CD14-positive monocyte (primary cell): ENCODE results near the genes ZNF595, ZNF141 and SLC49A3.

GRCh38 chr4:53228-53624 lies at the start of gene ZNF595:
Gene ZNF595 (plus strand): TSS chr4:53321.
- CAGE, long polyA plus RNA, result no peak

DNA sequence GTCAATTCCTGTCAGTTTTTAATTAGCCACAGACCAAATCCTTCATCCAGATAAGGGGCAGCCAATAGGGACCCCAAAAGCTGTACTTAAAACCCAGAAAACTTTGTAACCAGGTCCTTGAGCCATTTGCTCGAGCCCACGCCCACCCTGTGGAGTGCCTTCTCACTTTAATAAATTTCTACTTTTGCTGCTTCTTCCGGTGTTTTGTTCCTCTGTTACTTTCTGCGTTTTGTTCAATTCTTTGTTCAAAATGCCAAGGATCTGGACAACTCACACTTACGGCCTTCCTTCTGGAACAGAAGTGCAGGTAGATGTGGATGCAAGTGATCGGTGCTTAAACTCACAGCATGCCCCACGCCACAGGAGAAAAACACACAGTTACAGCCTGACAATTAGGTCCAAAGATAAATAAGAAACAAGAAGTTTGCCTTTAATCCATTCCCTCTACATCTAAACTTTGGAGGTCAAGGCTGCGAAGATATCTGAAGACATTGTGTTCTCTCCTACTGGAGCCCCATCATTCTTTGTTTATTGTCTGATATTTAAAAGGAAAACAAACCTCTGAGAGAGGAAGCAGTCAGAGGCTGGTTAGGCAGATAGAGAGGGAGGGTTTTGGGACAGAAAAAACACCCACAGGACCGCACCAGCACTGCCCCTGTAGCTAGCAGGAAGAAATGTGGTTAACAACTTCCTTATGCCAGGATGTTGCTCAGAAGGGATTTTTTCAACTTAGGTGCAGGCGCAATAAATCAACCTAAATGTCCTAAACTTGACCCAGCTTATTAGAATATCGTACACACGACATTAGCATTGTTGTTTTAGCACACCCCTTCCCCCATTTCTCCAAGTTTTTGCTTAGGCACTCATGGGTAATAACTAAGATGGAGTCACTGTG lies 3.1 kb upstream of the ZNF718 start:
- CAGE, long polyA plus RNA, result no peak

- CAGE, long polyA plus RNA, result start-site peak on the plus strand at chr4:337807-337826, 131 and 107 reads in 2 replicates
Observed at GRCh38 chr4:337739-338439, at the start of gene ZNF141. Gene ZNF141 (plus strand): TSS chr4:337814.

DNA sequence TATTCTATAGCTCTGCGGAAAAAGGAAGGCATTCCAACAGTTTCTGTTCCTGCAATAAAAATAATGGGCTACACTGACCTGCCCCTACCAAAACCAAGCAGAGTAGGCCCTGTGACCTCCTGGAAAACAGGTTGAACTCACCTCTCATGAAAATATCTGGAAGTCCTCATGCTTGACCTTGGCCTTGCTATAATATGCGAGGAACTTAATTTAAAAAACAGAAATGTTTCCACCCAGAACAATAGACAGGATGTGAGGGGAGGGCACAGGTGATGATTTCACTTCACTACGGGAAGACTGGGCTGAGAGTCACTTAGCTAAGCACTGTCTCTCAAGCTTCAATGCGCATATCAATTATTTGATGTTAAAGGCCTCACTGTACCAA lies 26.1 kb downstream of the ZNF721 start:
- CAGE, long polyA plus RNA, result no peak

DNA sequence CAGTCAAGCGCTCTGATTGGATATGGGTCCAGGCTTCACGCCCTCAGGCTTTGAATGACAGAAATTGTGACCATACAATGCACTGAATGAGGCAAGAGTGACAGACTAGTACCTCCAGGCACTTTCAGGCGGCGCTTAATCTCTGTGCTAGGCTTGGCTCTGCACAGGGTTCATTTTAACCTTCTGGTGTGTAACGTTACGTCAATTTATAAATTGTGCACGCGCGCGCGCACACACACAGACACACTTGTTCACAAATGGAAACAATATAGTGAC lies 24.8 kb downstream of the ZNF721 start:
- CAGE, long polyA plus RNA, result no peak

DNA sequence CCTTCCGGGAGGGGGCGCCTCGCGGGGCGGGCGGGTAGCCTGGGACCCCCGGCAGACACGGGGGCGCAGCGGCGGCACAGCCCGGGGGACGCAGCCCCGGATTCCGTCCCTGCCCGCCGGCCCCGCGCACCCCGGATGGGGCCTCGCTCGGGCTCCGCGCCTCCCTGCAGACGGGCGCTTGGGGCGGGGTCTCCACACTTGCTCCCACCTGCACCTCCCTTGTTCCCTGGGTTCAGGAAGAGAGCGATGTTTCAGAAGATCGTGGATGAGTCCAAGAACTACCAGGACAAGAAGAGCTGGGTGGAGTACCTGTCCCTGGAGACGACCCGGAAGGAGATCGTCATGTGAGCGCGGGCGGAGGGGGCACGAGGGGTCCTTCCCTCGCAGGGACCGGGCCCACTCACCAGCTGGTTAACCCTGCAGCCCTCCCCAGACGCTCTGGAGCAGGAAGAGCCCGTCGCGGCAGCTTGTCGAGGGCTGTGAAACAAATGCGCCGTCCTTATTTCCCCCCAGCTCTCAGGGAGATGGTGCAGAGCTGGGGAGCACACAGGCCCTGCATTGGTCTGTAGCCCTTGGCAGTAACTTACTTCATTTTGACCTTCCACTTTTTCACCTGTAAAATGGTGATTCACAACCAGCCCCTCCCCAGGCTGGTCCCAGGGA lies 10.1 kb downstream of the ATP5ME start:
- CAGE, long polyA plus RNA, result start-site peak on the minus strand centred at position 317 of the sequence, 40 bp wide, 24 and 29 reads in 2 replicates

- CAGE, long polyA plus RNA, result no peak
Observed at GRCh38 chr4:673188-674023, 670 bp downstream of the ATP5ME start.

- CAGE, long polyA plus RNA, result no peak
Observed at GRCh38 chr4:687652-688267, 1.2 kb downstream of the SLC49A3 start.

- CAGE, long polyA plus RNA, result no peak
Observed at GRCh38 chr4:688846-689756, at the start of gene SLC49A3. Gene SLC49A3 (minus strand): TSS chr4:689151.

- CAGE, long polyA plus RNA, result no peak
Observed at GRCh38 chr4:792282-793165, 33.4 kb downstream of the CPLX1 start.

GRCh38 chr4:879061-880368 lies 52.6 kb downstream of the GAK start:
- CAGE, long polyA plus RNA, result no peak

GRCh38 chr4:907947-908386 lies 24.1 kb downstream of the GAK start:
- CAGE, long polyA plus RNA, result no peak

- CAGE, long polyA plus RNA, result no peak
Observed at GRCh38 chr4:997204-997969, 4.2 kb upstream of the SLC26A1 start.

DNA sequence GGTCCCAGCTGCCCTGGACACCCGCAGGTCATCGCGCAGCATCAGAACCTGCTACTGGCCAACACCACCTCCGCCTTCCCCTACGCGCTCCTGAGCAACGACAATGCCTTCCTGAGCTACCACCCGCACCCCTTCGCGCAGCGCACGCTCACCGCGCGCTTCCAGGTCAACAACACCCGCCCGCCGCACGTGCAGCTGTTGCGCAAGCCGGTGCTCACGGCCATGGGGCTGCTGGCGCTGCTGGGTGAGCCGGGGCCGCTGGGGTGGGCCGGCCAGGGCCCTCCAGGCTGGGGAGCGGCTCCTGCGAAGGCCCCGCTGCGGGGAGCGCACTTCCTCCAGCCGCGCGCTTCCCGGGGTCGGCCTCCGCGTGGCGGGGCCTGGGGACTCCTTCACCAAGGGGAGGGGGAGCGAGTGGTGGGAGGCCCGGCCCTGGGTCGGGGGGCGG lies 9.1 kb upstream of the SLC26A1 start:
- CAGE, long polyA plus RNA, result no peak

GRCh38 chr4:1040090-1040527 lies 28.7 kb downstream of the FGFRL1 start:
- CAGE, long polyA plus RNA, result no peak

DNA sequence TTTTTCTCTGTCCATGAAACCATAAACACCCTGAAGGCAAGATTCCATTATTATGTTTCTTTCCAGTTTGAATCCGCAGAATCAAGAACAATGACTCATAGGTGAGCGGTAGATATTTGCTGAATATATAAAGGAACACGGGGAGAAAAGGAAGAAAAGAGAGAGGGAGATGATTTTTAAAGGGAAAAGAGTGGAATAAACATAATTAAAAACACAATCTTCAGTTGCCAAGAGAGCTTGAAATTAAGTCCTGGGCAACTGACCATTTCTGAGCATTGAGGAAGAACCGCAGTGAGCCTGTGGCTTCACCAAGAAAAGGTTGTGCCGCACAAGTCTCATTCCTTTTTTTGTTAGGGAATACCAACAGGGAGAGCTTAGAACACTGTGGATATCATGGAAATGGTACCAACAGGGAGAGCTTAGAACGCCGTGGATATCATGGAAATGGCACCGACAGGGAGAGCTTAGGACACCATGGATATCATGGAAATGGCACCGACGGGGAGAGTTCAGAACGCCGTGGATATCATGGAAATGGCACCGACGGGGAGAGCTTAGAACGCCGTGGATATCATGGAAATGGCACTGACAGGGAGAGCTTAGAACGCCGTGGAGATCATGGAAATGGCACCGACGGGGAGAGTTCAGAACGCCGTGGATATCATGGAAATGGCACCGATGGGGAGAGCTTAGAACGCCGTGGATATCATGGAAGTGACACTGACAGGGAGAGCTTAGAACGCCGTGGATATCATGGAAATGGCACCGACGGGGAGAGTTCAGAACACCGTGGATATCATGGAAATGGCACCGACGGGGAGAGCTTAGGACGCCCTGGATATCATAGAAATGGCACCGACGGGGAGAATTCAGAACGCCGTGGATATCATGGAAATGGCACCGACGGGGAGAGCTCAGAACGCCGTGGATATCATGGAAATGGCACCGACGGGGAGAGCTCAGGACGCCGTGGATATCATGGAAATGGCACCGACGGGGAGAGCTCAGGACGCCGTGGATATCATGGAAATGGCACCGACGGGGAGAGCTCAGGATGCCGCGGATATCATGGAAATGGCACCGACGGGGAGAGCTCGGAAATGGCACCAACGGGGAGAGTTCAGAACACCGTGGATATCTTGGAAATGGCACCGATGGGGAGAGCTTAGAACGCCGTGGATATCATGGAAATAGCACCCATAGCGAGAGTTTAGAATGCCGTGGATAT lies 28.3 kb downstream of the SPON2 start:
- CAGE, long polyA plus RNA, result no peak

- CAGE, long polyA plus RNA, result no peak
Observed at GRCh38 chr4:1208245-1209050, 36.1 kb upstream of the SPON2 start.

DNA sequence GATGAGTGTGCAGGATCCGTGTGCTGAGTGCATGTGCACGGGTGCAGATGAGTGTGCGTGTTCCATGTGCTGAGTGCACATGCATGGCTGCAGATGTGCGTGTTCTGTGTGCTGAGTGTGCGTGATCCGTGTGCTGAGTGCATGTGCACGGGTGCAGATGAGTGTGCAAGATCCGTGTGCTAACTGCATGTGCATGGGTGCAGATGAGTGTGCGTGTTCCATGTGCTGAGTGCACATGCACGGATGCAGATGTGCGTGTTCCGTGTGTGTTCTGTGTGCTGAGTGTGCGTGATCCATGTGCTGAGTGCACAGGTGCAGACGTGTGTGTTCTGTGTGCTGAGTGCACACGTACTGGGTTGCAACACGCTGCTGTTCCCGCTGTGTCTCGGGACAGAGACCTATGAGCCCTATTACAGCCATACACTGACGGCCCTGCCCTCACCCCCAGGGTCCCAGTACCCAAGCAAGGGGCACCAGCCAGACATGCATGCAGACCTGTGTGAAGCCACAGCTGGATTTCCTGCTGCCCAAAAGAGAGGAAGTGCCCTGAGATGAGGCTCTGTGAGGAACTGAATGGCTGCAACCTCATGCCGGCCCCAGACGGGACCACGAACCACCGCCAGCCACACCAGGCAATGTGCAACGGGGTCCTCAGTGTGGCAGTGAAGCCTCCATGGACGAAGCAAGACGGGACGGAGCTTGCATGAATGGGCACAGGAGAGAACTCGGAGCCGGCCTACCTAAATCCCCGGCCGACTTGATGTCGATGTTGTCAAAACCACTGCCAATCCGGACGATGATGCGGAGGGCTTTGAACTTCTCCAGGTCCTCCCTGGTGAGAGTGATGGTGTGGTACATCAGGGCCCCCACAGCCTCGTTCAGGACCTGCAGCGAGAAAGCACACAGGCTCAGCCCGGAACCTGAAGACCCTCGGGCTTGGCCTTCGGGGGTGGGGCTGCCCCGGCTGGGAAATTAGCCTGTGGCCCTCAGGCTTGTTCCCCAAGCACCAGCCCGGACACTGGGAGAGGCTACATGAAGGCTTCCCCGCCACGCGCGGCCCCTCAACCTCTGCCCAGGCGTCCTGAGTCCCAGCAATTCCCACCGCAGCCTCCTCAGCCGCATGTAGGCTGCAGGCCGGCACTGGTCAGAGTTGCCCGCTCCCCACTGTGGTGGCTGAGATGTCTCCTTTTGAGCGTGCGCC lies 21.1 kb downstream of the CTBP1 start:
- CAGE, long polyA plus RNA, result no peak

GRCh38 chr4:1234914-1235163 lies 14.1 kb downstream of the CTBP1 start:
- CAGE, long polyA plus RNA, result no peak

- CAGE, long polyA plus RNA, result no peak
Observed at GRCh38 chr4:1238934-1240166, 9.6 kb downstream of the CTBP1 start.